Neural cell (in vitro differentiated cells): ENCODE measurements around a stretch of chr17.

DNA sequence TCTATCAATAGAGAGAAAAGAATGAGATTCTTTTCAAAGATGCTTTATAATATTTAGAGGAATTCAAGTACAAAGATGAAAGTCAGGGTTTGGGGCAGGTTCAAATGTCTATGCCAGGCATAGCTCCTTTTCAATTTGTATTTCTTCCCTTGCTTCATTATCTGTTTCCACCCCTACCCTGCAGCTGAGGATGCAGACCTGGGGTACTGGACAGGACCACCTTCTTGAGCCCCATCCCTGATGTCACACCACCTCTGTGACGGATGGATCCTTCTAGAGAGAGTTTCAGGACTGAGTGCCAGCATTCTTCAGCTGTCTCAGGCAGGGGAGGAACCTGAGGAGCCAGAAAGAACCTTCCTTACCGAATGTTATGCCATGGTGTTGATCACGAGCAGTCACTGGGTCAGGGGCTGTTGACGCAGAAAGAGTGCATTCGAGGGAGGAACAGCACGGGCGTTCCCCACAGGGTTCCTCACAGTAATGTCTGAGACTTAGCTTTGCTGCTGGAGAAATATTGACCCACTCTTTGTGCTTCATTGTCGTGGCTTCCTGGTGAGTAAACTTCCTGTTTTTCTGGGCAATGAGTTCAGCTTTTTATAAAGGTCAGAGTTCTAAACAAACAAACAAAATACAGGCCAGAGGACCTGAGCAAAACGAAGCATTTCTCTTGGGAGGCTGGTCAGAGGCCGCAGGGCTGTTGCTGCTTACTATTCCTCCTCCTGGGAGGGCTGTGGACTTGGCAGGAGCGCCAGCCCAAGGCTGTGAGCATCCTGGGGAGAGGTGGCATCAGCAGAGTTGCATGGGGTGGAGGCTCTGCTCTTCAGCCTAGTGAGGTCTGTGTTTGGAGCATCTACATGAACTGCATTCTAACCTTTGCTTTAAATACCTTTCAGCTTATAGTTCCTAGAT lies 143.3 kb upstream of the CACNG5 start:
- RAMPAGE, long total RNA, result no peak

DNA sequence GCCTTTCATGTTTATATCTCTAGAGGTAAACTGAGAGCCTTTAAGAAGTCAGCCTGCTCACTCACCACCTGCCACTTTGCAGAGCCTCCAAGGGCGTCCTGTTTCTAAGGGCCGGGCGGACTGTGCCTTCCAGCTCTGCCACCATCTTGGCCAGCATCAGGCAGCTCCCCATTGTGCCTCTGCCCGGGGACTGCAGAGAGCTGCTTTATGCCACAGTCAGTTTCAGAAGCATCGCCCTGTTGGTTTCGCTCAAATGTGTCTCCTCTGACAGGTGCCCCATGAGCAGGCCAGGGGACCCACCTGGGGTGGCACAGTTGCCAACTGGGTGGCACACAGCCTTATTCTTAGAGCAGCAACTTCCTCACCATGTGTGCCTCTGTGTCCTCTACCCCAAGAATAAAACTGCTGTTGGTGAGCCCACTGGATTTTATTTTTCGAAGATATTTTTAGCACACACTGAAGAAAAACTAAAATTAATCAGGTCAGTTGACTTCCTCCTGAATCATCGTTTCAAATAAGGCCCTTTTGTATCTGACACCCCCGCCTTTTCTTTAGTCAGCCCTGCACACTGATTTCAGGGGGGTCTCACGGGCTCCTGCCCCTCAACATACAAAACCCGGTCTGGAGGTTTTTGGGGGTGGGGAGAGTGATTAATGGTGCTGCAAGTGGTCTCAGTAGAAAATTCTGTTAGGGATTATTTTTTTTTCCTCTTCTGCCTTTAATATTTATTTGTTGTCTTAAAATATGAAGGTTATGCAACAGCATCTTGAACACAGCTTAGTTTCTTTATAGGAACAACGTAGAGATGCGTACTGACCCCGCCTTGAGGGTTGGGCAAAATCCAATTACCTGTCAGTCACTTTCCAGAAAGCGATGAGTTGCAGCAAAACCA lies 44.8 kb upstream of the CACNG5 start:
- RAMPAGE, long total RNA, result no peak

- RAMPAGE, long total RNA, result no peak
Measured at GRCh38 chr17:67171112-67171857, 73.7 kb downstream of the HELZ start.

GRCh38 chr17:67178556-67179230 lies 66.3 kb downstream of the HELZ start:
- RAMPAGE, long total RNA, result no peak

- RAMPAGE, long total RNA, result no peak
Measured at GRCh38 chr17:67223916-67224528, 21.0 kb downstream of the HELZ start.

DNA sequence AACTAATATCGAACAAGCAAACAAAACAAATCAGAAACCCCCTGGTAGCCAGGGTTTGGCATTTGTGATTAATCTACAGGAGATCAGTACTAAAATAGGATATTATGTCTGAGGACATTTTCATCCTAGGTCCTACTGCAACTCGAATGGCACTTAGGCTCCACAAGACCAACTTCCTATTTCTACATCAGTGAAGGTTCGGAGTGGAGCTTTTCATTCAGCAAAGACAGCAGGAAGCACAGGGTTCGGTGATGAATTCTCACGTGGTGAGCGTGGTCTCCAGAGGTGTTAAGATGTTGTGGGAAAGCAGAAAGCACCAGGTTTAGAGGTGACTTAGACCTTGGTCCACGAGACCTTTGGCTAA lies 13.8 kb upstream of the HELZ start:
- RAMPAGE, long total RNA, result no peak

DNA sequence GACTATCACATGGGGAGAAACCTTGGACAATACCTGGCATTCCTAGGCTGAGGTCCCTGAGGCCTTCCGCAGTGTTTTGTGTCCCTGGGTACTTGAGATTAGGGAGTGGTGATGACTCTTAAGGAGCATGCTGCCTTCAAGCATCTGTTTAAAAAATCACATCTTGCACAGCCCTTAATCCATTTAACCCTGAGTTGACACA lies 39.0 kb downstream of the PSMD12 start:
- RAMPAGE, long total RNA, result no peak

DNA sequence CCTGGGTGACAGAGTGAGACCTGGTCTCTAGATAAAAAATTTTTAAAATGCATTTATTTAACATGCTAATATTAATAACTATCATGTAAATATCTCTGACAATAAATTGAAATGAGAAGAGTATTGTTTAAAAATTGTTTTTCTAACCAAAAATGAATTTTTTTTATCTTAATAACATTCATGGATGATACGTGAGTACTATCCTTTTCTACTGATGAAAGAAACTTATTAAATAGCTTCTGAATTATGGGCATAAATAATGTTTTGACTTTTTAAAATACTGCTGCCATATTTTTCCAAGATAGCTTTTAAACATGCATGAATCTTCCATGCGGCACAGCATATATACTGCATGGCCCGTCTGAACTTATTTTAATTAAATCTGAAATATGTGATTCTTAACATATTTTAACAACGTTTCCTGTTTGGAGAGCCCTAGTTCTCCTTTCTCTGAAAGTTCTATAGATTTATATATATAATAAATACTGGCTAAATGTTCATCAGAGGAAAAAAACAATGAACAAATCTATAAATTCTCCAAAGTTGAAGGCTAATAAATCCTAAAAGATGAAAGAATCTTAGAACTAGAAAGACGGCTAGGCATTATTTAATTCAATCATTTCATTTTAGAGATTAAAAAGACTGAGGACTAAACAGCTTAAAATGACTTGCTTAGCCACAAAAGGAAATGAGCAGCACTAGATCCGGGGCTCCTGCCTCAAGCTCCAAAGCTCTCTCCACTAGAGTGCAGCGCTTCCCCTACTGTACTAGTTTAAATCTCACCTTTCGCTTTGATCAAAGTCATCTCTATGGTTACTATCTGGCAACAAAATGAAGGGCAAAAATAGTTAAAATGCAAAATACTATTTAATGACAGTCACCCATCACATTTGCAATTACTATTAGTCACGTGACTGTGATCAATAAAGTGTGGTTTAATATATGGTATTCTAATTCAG lies 6.8 kb downstream of the PSMD12 start:
- RAMPAGE, long total RNA, result no peak

DNA sequence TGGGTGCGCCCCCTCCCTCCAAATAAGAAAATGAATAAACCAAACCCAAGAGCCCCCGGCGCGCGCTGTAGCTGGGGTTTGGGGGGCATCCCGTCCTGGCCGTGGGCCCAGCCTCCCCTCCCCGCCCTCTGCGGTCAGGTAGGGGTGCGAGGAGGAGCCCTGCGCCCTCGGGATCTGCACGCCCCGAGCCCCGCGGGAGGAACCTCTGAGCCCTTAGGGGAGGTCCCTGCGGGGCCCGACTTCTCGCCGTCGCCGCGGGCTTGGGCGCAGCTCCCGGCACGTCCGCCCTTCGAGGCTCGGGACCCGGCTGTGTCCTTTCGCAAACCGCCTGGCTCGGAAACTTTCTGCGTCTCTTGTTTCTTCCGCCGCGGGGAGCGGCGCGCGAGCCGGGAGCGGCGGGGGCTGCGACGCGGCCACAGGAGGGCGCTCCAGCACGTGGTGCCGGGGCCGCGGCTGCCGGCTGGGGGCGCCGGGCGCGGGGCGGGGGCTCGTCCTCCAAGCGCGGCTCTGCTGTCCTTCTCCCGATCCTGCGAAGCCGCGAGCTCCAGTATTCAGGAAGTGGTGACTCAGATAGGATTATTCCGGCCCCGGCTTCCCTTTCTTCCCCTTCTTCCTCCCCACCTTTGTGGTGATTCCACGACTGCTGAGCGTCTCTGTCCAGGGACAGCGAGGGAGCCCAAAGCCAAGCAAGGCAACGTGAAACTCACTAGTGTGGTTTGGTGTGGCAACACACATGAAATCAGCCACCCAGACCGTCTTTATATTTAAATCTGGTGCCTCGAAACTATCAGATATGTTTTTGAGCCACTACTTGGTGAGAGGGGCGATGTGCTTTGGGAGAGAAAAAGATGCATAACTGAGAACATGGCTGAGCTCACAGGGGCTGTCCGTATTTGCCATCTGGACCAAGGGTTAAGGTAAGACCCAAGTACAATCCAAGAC lies 1.7 kb downstream of the PITPNC1 start:
- RAMPAGE, long total RNA, result no peak

DNA sequence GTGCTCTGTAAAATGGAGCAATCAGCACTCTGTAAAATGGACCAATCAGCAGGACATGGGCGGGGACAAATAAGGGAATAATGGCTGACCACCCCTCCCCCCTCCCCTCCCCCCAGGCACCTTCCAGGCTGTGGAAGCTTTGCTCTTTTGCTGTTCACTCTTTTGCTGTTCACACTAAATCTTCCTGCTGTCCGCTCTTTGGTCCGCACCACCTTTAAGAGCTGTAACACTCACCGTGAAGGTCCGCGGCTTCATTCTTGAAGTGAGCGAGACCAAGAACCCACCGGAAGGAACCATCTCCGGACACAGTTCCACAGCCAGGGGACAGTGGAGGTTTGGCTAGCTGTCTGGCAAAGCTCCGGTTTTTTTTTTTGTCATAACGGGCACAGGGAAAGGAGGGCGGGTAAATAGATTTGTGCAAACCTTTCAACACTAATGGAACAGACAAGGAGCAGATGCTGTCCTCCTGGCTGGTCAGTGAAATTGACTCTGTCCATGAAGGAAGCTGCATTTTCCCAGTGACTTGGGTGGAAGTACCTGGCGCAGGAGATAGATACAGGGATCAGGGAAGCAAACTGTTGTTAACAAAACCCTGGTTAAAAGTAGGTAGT lies 8.4 kb downstream of the PITPNC1 start:
- RAMPAGE, long total RNA, result no peak

DNA sequence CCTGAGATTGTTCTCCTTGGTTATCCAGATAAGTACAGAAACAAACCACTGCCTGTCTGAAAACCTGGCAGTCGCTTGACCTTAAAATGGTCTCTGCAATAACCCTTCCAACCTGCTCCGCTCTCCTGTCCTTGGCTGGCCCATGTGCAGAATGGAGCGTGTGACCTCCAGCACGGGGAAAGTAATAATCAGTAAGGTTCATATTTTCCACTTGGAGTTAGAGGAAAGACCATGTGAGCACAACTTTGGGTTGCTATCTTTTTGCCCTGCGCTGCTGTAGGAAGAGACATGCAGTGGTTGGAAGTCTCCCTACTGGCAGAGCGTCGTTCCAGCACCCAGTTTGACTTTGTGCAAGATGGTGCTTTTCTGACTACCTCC lies 110.9 kb upstream of the NOL11 start:
- RAMPAGE, long total RNA, result no peak

GRCh38 chr17:67679540-67679997 lies 38.2 kb upstream of the NOL11 start:
- RAMPAGE, long total RNA, result no peak

GRCh38 chr17:67874676-67875292 lies 49.5 kb downstream of the BPTF start:
- RAMPAGE, long total RNA, result no peak

DNA sequence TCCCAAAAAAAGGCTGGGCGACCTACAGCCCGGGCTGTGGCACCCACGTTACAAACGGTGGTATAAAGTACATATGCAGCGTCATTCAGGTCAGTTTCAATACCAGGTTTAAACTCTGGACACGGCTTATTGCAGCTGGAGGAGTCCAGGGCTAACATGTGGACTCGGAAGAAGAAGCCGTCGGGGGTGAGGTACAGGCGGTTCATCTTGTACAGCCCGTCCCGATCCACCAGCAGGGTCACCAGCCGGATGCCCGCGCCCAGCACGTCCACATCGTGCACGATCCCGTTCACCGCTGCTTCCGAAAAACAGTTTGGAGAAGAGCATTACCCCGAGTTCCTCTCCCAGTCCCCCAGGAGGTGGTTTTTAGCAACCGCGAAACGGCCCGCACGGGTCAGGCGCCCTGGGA lies 3.3 kb downstream of the C17orf58 start:
- RAMPAGE, long total RNA, result no peak

GRCh38 chr17:68019633-68021003 lies 15.4 kb upstream of the KPNA2 start:
- RAMPAGE, long total RNA, result no peak

GRCh38 chr17:68248187-68248652 lies 377 bp downstream of the AMZ2 start:
- RAMPAGE, long total RNA, result no peak

DNA sequence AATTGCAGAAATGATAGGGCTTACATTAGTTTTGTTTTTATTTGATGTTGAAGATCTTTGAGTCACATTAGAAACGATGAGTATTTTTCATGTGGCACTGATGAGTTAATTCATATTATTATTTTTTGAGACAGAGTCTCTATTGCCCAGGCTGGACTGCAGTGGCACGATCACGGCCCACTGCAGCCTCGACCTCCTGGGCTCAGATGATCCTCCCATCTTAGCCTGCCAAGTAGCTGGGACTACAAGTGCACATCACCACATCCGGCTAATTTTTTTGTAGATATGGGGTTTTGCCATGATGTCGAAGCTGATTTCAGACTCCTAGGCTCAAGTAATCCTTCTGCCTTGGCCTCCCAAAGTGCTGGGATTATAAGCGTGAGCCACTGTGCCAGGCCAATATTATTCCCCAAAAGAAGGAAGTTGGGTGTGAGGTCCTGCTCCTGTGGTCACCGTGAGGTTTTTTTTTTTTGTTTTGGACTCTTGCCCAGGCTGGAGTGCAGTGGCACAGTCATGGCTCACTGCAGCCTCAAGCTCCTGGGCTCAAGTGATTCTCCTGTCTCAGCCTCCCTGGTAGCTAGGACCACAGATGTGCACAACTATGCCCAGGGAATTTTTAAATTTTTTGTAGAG lies 1.5 kb downstream of the AMZ2 start:
- RAMPAGE, long total RNA, result no peak

GRCh38 chr17:68391524-68392022 lies 65.7 kb downstream of the WIPI1 start:
- RAMPAGE, long total RNA, result no peak

DNA sequence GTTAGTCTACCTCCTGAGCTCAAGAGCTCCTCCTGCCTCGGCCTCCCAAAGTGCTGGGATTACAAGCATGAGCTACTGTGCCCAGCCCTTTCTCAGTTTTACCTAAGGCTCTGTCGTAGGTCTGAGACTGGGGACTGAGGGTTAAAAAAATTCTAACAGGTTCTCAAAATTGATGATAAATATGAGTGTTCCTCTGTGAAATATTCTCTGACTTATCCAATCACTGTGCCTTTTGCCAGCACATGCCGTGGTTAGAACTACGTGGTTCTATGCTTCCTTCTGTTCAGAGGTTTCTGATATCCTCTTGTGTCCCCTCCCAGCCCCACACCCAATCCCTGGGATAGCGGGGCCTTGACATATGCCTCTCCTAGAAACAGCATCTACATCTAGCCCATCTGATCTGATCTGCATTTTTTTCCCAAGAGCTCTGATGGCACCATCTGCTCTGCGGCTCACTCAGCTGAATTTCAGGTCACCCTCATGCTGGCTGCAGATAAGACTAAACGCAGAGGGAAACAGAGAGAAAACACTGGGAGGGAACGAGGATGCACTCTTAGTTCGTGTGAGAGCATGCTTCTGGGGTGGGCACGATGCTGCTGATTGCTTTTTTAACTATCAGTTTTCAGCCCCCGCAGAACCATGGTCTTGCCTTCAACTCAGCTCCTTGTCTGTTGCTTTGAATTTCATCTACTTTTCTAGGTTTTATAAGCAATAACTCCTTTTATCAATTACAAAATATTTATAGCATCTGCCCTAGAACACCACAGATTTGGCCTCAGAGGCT lies 10.7 kb downstream of the WIPI1 start:
- RAMPAGE, long total RNA, result no peak

GRCh38 chr17:68513082-68513879 lies 1.1 kb downstream of the PRKAR1A start:
- RAMPAGE, long total RNA, result no peak